NCI-H460 (cell line): ENCODE measurements around the gene BORA.

DNA sequence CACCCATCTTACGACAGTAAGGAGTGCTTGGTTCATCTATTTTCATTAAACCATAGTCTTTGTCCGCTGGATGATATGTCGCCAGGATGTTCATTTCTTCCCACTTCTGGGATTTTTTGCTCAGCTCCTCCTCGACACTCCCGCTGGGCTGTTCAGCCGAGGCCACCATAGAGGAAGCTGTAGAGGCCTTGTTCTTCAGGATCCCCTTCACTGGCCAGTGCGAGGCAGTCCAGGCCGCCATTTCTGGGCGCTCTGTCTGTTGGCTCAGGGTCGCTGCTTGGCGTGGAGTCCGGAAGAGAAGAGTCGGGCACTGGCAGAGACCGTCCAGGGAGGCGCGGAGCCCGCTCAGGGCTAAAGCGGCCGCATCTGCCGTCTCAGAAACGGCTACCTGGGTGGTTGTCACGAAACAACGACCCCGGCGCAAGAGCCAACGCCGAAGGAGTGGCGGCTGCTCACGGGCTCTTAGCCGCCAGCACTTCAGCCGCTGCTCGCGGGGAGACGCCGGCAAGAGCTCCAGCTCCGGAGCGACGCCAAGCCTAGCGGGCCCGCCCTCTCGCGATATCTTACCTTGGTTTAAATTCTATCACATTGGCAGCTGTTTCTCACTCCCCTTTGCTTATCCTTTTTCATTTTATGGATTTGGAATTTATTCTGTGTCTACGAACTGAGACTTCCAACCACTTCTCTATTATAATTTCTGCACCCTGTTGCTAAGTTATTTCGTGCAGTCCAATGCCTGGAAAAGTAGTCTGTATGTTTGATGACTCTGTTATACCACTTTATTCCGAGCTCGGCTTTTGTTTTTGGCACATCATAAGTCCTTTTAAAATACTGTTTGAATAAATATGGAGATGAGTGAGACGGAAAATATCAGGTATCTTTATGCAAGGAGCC, 21.2 kb downstream of the ENSG00000285566 start:
RAMPAGE:
- cytosol, long total RNA, result no peak
- long total RNA, result no peak
- nucleus, long total RNA, result no peak

RAMPAGE:
- cytosol, long total RNA, result no peak
- long total RNA, result no peak
- nucleus, long total RNA, result no peak
These were observed 398.9 kb downstream of the PCDH9 start for GRCh38 chr13:66831285-66831625.

DNA sequence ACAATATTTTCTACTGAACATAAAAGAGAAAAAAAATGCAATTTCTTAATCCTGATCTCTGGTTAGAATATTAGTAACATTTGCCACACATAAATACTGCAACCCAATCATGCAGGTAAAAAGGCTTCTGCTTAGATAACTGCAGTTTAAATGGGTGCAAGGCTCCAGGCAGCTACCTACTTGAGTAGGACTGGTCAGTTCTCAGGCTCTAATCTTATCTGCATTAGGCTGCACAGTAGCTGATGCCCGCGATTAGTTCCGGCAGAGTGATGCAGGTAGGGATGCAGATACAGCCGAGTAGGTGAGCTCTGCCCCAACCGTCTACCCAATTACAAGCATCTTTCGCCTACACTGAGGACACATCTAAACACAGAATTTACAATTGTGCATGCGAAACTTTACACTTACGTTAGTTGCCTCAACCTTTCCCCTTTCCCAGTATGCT, 742 bp downstream of the PCDH9 start:
RAMPAGE:
- cytosol, long total RNA, result no peak
- long total RNA, result no peak
- nucleus, long total RNA, result no peak

RAMPAGE:
- cytosol, long total RNA, result no peak
- long total RNA, result no peak
- nucleus, long total RNA, result no peak
These were observed 272.7 kb upstream of the KLHL1 start for GRCh38 chr13:70381011-70381292.

DNA sequence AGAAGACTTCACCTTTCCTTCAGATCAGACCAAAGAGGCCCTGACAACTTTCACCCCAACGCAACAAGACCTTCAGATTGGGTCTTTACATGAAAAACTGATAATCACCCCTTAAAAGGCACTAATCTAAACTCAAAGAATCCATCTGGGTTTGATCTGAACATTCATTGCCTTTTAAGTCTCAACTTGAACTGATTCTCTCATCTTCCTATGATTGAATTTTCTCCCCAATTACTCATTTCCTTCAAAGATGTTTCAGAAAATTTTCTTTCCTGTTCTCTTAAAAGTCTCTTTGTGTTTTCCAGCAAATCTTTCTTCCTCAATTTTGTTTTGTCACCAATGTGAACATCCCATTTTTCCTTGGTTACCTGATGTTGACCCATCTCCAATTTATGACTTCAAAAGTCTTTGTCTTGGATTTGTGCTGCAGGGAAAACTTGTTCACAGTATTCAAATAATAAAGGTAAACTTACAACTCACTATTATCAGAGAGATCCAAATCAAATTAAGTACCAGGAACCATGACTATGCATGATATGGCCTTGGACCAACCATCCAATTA, 234.3 kb downstream of the DACH1 start:
RAMPAGE:
- cytosol, long total RNA, result no peak
- long total RNA, result no peak
- nucleus, long total RNA, result no peak

GRCh38 chr13:72537938-72538192, 189.6 kb downstream of the MZT1 start:
RAMPAGE:
- cytosol, long total RNA, result no peak
- long total RNA, result no peak
- nucleus, long total RNA, result no peak

DNA sequence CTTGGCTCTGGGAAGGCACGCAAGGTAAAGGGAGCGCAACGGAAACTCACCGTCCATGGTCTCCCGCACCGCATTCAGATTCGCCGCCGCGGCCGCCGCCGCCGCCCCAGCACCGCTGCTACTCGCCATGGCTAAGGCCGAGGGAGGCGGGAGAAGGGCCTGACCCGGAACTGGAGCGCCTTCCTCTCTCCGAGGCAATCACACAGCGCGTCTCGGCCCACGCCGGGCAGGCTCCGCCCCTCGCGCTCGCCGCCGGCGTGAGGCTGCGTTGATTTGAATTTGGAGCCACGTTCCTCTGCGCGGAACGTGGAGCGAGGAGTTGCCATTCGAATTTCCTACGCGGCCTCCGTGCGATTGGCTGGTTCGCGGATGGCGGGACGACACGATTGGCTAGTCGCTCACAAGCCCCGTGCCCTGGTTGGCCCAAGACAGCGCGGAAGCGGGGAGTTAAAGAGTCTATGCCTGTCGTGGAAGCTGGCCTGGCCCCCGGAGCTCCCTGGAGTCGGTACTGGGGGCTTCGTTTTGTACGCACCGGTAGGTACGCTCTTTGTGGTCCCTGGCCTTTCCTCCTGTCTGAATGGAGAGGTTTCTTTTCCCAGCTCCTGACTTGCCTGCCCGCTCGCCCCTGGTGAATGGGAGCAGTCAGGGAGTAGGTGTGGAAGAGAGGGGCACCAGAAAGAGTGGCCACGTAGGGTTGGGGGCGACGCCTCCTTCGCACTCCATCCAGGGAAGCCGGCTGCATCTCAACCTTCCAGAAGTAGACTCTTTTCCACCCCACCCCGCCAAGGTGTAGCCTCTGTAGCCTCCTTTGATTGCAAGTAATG, at the start of gene BORA:
Gene BORA, plus strand, starts transcription at position 450 of the 824 bp plus-strand sequence.
RAMPAGE:
- cytosol, long total RNA, result start-site peak on the minus strand centred at position 174 of the sequence, 91 bp wide, 1,630 and 1,975 reads in 2 replicates; start-site peak on the plus strand centred at position 460 of the sequence, 36 bp wide, 243 and 99 reads in 2 replicates
- long total RNA, result start-site peak on the minus strand centred at position 164 of the sequence, 65 bp wide, 234 and 1,234 reads in 2 replicates
- nucleus, long total RNA, result start-site peak on the minus strand centred at position 194 of the sequence, 130 bp wide, 1,544 and 355 reads in 2 replicates; start-site peak on the plus strand centred at position 470 of the sequence, 34 bp wide, 90 and 59 reads in 2 replicates

DNA sequence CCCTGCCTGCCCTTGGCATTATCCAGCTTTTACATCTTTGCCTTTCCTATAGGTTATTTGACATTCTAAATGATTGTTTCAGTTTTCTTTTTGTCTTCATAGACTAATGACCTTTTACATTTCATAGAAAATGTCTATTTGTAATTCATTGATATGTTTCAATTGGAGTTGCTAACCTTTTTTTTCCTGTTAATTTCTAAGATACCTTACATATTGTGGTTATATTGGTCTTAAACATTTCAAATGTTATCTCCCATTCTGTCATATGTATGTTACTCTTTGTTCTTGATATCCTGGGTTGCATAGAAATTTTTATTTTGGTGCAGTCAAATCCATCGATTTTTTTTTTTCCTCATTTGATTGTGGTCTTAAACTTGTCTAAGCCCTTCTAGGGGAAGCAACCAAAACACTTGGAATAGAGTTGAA, 13.6 kb downstream of the BORA start:
RAMPAGE:
- cytosol, long total RNA, result no peak
- long total RNA, result no peak
- nucleus, long total RNA, result no peak

DNA sequence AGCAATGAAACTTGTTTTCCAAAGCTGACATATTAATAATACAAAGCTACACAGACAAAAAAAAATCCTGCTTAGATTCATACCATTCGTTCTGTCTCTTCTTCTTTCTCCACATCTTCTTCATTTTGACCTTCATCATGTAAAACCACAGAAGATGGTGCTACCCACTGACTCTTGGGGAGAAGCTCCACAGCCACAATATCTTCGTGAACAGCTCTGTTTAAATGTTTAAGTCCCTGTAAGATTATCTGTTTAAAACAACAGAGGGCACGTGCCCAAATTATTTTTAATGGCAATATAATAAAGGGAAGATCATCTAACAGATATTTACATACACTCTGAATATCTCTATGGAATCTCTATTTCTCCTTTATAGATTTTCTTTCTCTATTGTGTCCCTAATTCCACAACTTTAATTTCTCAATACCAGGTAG, 6.6 kb downstream of the DIS3 start:
RAMPAGE:
- cytosol, long total RNA, result no peak
- long total RNA, result no peak
- nucleus, long total RNA, result no peak

DNA sequence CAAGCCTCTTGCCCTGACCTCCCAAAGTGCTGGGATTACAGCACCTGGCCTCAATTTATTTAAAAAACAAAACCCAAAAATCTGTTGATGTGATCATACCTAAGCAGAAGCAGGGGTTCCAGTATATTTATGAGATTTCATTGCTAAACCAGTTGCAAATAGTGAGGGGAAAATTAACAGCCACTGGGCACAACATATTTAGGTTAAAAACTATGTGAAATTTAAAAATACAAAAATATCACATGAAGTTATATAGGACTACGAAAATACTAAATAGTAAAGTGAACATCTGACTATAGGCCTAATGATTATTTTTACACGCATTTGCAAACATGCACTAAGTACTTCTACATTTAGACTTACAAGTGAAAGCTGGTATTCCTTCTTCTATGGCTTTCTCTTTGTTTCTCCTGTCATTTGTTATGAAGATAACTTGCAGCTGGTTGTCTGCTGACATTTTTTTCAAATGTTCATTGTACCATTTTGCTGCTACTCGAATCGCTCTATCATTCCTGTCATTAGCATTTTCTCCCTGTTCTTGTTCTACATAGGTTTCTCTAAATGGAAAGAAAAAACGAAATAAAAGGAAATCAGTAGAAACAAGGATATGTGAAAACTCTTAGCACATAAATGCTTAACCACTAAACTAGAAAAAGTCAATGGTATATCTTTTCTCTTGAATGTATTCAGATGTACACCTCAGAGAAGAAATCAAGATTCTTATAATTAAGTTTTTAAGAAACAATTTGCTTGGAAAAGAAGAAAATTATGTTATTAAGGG, 3.7 kb downstream of the DIS3 start:
RAMPAGE:
- cytosol, long total RNA, result no peak
- long total RNA, result no peak
- nucleus, long total RNA, result no peak

RAMPAGE:
- cytosol, long total RNA, result no peak
- long total RNA, result no peak
- nucleus, long total RNA, result no peak
These were observed 3.5 kb downstream of the KLF5 start for GRCh38 chr13:73061854-73063080.

GRCh38 chr13:73064885-73065349, 6.1 kb downstream of the KLF5 start:
RAMPAGE:
- cytosol, long total RNA, result no peak
- long total RNA, result no peak
- nucleus, long total RNA, result no peak

DNA sequence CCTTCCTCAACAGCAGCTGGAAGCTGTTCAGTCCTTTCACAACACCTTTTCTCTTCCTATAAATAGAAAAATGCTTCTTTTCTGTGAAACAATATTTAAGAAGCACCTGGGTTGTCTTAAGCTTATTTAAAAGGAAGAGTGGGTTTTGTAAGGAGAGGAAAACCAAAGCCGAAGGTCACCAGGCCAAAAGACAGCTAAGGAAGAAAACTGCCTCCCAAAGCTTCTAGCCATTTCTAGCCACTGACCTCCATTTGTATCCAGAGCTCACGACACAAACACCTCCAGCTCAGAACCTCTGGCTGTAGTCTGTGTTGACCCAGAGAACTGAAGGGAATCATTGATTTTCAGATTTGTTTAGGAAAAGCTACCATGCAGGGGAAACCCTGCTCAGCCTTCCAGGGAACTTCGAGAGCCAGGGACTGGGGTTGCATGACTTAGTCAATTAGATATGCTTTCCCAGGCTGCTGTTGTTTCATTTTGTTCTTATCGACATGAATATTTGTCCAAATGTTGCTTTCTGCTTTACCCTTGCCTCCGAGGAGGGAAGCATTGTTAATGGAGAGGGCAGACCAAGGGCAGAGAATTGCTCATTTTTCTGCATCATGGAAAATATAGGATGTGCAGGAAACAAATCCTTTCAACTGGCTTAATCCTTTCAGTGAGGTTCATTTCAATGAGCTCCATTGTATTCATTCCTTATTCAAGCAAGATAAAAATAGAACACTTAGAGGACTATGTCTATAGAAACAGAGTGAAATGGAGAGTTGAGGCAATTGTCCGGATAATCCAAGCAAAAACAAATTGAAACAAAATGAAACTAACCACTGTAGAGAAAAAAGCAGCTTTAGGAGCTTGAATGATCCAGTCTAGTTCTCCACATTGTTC, 82.5 kb downstream of the KLF5 start:
RAMPAGE:
- cytosol, long total RNA, result no peak
- long total RNA, result no peak
- nucleus, long total RNA, result no peak

GRCh38 chr13:73520558-73520988, 461.8 kb downstream of the KLF5 start:
RAMPAGE:
- cytosol, long total RNA, result no peak
- long total RNA, result no peak
- nucleus, long total RNA, result no peak

DNA sequence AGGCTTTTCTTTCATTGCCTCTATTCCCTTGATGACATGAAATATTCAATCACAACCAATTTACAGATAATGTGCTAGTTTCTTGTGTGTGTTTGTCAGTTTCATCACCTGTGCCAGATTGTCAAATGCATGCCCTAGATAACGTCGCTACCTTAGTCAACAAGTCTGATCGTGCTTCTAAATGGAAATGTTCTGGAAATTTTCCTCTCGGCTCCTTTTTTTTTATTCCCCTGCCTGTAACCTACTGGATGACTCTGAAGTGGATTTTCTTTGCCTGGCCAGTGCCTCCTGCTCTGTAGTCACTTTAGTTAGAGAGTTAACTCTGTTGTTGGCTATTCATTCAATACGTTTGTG, 478.2 kb downstream of the KLF5 start:
RAMPAGE:
- cytosol, long total RNA, result no peak
- long total RNA, result no peak
- nucleus, long total RNA, result no peak

DNA sequence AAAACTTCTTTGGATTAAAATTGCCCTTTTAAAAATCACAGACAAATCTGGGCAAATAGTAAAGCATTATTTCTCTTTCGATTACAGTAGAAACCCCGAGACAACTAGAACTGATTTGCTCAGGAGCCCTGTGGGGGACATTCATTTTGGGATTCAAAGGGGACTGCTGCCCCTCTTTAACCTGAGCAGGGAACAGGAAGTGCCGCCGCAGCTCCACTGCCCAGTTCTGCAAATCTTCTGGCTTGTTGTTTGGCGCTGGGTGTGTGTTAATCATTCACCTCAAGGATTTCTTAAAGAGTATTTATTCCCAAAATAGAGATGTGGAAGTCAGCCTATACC, 559.4 kb downstream of the KLF5 start:
RAMPAGE:
- cytosol, long total RNA, result no peak
- long total RNA, result no peak
- nucleus, long total RNA, result no peak

DNA sequence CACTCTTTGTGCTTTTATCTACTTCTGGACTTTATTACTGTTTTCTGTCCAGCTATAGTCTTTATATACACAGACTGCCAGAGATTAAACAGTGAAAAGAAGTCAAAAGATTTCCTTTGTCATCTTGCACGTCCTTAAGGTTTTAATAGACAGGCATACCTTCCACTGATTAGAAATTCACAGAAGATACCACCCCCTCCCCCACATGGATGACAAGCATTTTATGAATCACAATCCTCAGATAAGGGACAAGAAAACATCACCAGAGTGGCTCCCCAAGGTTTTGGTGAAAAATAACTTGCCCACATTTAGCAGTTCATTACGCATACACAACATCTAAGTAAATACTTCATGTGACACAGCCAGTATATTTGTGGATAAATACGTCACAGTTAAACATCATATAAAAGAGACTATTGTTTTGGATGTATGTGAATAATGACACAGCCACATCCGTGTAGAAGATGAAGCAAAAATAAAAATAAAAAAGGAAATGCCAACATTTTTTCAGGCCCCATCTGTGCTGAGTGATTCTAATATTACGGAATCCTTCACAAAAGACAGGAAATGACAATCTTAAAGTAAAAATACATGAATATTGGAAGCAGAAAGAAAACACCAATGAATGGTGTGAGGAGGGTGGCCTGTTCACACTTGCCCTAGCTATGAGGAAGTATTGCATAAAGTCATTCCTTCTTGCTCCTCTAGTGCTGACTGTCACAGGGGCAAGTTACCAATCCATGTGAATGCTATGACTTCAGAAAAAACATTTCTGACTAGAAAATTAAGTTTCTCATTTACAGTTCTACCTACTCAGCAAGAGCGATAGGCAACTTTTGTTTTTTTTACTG, 618.3 kb downstream of the KLF5 start:
RAMPAGE:
- cytosol, long total RNA, result no peak
- long total RNA, result no peak
- nucleus, long total RNA, result no peak

DNA sequence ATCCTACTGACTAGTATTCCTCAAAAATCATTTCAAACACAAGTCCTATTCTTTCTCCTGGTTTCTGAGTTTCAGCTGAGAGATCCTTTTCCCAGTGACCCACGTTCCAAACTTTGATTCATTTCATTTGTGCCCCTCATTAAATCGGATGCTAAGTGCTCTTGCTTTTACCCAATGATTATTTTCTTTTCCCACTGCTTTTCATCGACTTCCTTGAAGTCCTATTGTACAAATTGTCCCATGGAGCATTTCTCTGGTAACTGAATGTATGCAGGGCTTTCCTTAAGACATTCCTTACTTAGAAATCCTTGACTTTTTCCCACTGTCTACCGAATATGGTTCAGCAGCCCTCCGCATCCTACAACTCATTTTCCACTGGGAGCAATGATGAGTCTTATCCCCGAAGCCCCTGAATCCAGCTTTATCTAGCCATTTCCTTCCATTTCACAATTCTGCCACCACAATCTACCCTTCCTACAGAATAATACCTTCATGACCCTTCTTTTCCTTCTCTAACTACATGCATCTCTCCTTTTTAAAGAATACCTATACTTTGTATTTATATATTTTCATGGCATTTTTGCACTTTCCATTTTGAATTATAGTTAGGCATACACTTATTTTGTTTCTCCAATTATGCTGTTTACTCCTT, 762.7 kb downstream of the KLF5 start:
RAMPAGE:
- cytosol, long total RNA, result no peak
- long total RNA, result no peak
- nucleus, long total RNA, result no peak

RAMPAGE:
- cytosol, long total RNA, result no peak
- long total RNA, result no peak
- nucleus, long total RNA, result no peak
These were observed 968.0 kb downstream of the KLF5 start for GRCh38 chr13:74026771-74027209.

DNA sequence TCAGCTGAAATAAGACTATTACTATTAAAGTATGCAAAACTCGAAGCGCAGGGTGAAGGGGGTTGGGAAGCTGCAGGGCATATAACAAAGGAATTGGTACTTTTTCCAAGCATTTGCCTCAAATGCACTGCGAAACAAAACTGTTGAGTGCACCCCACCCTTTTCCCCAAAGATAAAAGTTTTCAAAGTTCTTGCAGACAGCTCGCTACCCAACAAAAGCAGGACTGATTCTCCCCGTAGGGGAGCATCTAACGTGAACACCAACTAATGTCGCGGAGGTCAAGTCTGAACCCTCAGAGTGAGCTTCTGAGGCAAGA, 1073.8 kb downstream of the KLF5 start:
RAMPAGE:
- cytosol, long total RNA, result no peak
- long total RNA, result no peak
- nucleus, long total RNA, result no peak